Colon Carcinoma Metastatic in the Lung (tissue), 2 donors: ENCODE measurements around a stretch of chr1.

- PRO-cap, 2 experiments = no peak in any of the 2 experiments
These were observed 128.9 kb upstream of the DPYD start for GRCh38 chr1:98049755-98050157.

DNA sequence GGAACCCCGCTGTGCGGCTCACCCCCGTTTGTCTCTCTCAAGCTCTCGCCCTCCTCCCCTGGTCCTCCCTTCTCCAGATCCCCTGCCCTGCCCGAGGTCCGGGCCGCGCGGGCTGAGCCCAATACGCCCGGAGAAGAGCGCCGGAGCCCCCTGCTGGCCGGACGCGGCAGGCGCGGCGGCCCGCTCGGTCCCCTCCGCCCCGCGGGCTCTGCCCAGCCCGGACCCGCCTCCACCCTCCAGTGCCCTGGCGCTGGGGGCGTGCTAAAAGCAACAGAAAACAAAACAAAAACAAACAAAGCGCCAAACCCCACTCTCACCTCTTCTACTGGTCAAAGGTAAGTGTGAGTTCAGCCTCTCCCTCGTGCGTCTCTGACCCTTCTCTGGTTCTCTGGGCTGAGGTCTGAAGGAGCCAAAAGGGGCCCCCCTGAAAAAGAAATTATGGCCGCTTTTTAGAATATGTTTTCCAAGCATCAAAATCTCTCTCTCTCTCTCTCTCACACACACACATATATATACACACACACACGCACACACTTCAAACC, 133.4 kb upstream of the DPYD start:
- PRO-cap, 2 experiments = no peak in any of the 2 experiments

- PRO-cap, 2 experiments = no peak in any of the 2 experiments
These were observed 165.8 kb upstream of the DPYD start for GRCh38 chr1:98086578-98087151.

GRCh38 chr1:98660830-98661259, 676 bp upstream of the SNX7 start:
- PRO-cap, 2 experiments = peak in 1 of 2 experiments; most common plus-strand start chr1:98661051 (in 1)

- PRO-cap, 2 experiments = no peak in any of the 2 experiments
These were observed 255 bp upstream of the SNX7 start for GRCh38 chr1:98661406-98661525.

DNA sequence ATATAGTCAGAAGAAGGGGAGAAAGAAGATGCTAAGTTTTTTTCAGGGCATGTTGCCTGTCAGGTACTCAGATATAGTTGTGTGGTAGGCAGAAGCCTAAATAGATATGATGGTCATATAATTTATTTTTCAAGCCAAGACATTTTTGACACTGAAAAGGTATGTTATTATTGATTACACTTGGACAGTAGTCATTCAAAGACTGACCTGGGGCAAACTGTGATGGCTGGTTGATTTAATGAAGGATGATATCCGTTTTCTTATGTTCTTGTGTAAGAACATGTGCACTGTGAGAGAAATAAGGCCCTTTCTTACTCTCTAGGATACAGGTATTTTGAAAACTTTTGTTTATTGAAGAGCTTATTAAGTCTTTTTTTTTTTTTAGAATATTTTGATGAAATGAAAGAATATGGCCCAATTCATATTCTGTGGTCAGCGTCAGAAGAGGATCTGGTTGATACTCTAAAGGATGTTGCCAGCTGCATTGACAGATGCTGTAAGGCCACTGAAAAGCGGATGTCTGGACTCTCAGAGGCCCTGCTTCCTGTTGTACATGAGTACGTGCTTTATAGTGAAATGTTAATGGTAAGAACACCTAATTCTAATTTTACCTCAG, 36.9 kb downstream of the SNX7 start:
- PRO-cap, 2 experiments = no peak in any of the 2 experiments

- PRO-cap, 2 experiments = no peak in any of the 2 experiments
These were observed 71.9 kb downstream of the SNX7 start for GRCh38 chr1:98733235-98733941.

DNA sequence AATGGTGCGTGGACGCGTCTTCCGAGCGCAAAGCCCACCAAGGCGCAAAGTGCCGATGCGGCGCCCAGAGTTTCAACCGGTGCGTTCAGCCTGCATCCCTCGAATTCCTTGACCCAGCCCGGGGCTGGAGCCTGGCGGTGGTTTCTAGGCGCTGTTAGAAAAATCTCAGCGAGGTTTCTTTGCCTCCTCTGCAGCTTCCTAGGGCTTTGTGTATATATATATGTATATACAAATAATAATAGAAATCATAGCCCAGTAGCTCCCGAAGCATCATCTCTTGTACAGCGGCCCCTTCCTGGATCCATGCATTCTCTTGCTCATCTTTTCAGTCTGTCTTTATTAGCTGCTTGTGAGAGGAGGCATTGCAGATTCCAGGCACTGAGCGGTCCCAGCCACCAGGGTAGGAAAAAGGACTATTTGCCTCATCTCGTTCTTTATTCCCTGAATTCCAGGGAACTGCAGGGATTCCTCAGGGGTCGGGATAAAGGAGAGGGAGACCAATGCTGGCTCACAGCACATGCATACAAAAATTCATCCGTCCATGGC, 674 bp upstream of the PLPPR5 start:
- PRO-cap, 2 experiments = no peak in any of the 2 experiments

DNA sequence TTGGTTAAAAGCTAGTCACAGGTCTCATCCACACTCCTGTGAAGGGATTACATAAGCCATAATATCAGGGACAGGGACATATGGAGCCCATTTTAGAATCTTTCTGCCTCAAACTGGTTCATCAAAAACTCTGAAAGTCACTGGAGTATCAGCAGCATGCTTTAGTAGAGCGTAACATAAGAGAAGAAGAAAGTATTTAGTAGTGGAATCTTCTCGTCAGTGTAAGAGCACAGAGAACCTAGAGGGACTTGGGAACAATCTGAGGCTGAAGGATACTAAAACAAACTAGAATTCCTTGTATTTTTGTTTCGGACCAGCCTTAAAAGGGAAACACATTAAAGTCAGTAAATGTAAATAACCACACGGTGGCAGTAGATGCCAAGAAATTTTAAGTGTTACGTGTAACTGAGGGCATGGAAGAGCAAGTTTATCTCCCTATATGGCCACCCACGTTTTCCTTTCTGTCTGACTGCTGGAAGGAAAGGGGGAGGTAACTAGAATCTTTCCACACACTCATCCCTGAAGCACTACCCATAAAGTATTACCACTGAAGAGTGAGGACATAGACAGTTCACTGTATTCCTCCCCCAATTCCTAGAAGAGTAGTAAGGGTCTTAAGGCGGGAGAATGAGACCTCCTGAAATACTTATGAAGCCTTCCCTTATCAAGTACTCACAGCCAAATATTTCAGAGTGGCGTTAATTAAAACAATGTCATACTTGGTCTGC, 41.5 kb upstream of the AGL start:
- PRO-cap, 2 experiments = no peak in any of the 2 experiments

DNA sequence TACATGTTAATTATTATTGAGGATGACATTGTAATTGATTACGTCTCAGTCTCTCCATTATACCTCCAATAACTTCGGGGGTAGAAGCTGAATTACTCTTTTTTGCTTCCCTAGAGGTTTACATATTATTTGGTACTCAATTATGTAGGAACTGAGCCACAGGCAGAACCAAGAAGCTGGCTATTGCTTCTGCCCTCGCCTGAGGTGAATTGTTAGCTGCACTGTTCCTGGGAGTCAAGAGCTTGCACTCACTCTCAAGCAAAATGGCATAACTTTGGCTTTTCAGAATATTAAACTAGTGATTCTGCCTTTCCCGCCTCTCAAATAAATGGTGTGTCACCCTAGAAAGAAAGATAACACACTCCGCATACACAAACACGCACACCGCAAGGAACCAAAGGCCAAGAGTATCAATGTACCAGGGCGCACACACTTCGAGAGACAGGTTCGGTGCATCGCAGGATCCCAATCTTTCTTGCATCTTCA, 577 bp upstream of the RTCA start:
- PRO-cap, 2 experiments = no peak in any of the 2 experiments

- PRO-cap, 2 experiments = no peak in any of the 2 experiments
These were observed 1.6 kb upstream of the CDC14A start for GRCh38 chr1:100350871-100351025.

DNA sequence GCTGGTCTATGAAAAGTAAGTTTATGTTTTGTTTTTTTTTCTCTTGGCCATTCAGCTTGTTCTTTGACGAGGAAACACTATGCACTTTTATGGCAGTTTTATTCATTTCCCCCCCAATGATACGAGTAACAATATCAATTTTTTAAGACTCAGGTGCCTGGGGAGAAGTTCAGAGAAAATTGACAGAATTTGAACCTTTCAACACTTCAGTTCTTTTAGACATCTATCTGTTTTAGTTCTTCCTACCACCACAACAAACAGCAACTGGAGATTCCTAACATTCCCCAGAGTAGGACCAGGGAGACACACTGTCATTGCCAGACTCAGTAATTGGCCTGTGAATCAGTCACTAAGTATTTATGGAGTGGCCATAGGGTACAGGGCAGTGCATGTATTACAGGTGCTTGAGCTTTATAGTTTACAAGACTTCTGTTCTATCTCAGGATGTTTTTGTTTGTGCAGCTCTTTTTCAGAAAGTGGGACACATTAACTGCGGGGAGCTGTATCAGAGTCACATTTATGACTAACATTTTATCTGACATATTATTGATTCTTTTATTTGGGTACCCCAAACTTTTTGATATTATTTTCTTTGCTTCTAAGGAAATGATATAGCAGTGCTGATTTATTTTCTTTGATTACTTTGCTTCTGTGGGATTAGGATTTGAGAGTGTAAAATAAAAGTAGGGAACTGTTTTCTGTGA, 1.7 kb downstream of the CDC14A start:
- PRO-cap, 2 experiments = no peak in any of the 2 experiments

- PRO-cap, 2 experiments = no peak in any of the 2 experiments
These were observed 71.6 kb downstream of the CDC14A start for GRCh38 chr1:100423814-100424341.

DNA sequence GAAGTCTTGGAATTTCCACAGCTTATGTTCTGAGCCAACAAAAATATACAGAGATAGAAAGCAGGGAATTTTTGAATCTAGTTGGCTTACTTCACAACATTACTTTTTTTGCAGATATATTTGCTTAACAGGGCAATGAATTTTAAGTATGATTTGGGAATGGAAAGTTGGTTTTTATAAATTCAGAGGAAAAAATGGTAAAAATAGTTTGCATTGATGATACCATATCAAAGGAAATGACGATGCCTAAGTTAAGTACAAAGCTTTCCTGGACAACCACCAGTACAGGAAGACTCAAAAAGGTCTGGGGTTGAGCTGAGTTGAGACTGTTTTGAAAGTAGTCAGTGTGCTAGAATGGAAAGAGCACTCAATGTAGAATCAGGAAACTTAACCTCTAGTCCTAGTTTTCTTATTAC, 11.0 kb upstream of the VCAM1 start:
- PRO-cap, 2 experiments = no peak in any of the 2 experiments

GRCh38 chr1:101101566-101101765, 75.9 kb upstream of the DPH5 start:
- PRO-cap, 2 experiments = no peak in any of the 2 experiments

GRCh38 chr1:101235212-101236511, 1.2 kb upstream of the S1PR1 start:
- PRO-cap, 2 experiments = peak in 2 of 2 experiments; most common plus-strand start chr1:101235732 (in 1); most common minus-strand start chr1:101235553 (in 2)

DNA sequence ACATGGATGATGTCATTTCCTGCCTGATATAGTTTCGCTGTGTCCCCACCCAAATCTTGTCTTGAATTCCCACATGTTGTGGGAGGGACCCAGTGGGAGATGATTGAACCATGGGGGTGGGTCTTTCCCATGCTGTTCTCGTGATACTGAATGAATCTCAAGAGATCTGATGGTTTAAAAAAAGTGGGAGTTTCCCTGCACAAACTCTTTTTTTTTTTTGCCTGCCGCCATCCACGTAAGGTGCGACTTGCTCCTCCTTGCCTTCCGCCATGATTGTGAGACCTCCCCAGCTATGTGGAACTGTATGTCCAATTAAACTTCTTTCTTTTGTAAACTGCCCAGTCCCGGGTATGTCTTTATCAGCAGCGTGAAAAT, 106.0 kb downstream of the S1PR1 start:
- PRO-cap, 2 experiments = no peak in any of the 2 experiments

DNA sequence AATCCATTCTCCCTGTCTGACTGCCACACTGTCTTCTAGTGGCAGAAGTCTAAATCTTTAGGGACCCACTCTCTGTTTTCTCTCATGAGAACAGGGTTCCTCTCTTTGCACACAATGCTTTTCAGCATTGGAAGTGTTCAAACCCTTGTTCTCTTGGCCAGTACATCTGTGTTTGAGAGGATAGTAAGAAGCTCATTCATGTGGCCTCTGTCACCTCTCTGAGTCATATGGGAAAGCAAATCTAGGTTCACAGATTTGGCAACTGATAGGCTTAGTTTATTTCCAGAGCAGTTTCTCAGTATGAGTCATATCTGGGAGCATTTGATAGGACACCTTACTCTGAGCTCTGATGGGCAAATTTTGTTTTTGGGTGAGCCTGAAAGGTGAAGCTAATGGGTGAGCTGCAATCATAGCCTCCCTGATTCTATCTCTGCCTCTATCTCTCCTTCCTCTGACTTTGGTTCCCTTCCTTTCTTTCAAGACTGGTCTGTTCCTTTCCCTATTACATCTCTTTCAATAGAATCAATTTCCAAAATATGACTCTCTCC, 134.4 kb downstream of the S1PR1 start:
- PRO-cap, 2 experiments = no peak in any of the 2 experiments

GRCh38 chr1:102920182-102920547, 188.2 kb downstream of the COL11A1 start:
- PRO-cap, 2 experiments = no peak in any of the 2 experiments

DNA sequence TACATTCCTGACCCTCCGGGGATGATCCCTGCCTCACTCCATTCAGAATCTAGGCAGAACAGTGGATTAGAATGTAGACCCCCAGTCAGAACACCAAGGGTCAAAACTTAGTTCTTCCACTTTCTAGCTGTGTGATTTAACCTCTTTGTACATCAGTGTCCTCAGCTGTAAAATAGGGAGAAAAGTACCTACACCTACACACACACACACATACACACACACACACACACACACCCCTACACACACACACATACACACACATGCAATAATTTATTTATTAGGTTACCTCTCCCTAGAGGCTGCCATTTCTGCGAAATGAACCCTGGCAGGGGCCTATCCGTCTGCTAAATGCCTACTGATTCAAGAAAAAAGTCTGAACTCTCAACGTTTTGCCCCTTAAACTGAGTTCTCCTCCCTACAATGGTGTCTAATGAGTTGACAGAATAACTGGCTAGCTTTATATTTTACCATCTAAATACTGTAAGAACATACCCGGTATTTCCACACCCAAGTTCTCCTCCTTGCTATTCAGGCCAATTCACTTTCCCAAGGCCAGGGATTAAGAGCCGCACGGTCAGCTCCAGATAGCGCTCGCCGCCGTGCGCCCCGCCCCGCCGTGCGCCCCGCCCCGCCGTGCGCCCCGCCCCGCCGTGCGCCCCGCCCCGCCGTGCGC, 459 bp upstream of the RNPC3 start:
- PRO-cap, 2 experiments = peak in 1 of 2 experiments; most common minus-strand start position 596 of the sequence (in 1)